Pericardium (tissue), 1 donor: ENCODE measurements around the genes FRMD5, SLC28A2 and BLOC1S6.

GRCh38 chr15:44194933-44195903 lies at the start of gene FRMD5:
FRMD5 (minus strand) TSS chr15:44195271.
- RRBS: 1% methylated on average over 29 of the region's 70 CpGs

DNA sequence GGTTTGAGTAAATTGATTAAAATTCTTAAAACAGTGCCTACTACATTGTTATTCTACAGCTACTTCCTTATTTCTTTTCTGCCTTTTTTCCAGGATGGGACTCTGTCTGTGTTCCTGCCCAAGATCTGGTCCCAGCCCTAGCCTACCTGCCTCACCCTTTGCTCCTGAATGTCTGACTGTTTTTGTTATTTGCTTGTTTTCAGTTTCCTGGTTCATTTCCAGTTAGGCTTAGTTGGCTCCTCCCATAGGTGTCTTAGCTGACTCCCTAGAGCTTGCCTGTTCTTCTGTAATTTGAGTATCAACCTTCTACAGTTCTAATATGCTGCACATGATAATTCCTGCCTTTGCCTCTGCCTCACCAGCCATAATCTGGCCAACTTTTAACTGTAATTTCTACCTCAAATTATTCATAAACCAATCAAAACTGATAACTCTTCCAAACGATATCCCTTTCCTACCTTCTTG lies 8.1 kb downstream of the GOLM2 start:
- RRBS: no CpG with 5 or more reads among the region's 1 CpG

DNA sequence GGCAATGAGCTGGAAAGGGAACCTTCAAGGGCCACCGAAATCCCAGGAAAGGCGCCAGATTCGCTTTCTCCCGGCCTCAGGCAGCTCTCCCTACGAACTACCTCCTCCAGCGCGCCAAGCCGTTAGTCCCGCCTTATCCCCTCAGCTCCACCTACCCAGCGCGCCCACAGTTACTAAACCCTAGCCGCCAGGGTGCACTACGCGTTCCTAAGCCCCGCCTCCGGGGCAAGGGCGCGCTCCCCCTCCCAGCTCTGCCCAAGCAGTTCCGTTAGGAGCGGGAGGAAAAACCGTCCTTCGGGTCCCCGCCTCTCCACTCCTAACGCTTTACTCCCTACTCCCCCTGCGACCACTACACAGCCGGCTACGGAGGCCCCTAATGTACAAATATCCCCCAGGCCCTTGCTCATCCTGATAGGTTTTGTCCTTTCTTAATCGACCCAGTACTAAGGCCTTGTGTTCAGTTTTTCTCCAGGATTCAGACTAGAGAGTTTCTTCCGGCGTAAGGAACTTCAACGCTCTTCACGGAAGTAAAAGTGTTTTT lies 405 bp upstream of the CTDSPL2 start:
- RRBS: 0% methylated on average over 1 of the region's 32 CpGs

DNA sequence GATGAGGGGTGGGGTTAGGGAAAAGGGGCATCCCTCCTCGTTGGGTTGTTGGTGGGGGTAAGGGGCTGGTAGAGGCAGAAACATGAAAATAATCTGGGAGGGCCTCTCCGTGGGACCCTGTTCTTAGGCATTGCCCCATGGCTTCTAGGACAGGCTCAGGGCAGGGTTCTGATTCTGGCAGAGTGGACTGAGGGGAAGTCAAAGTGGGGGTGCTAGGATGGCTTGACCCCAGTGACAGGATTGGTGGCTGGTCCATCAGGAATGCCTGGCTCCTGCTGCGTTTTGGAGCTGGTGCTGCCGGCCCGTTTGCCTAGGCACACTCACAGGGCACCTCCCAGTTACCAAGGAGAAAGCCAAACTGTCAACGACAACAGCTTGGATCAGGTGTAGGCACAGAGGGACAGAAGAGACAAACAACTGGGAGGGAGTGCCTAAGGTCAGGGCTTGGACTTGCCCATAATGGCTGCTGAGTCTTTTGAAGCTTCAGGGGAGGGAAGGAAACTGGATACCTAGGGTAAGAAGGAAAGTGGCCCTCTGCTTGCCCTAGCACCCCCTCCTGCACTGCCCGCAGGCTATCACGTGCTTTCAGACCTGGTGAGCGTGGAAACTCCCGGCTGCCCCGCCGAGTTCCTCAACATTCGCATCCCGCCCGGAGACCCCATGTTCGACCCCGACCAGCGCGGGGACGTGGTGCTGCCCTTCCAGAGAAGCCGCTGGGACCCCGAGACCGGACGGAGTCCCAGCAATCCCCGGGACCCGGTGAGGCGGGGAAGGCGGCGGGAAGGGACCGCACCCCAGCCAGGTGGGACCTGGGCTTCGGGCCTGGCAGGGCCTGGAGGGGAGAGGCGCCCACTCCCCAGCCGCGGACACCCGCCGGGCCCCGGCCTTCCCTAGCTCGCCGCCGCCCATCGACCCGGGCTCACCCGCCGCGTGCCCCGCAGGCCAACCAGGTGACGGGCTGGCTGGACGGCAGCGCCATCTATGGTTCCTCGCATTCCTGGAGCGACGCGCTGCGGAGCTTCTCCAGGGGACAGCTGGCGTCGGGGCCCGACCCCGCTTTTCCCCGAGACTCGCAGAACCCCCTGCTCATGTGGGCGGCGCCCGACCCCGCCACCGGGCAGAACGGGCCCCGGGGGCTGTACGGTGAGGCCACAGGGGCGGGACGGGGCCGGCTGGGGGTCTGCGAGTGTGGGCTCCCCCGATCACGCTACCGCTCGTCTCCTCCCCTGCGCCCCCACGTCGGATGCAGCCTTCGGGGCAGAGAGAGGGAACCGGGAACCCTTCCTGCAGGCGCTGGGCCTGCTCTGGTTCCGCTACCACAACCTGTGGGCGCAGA lies 5.2 kb downstream of the DUOX1 start:
- RRBS: 6% methylated on average over 5 of the region's 84 CpGs

DNA sequence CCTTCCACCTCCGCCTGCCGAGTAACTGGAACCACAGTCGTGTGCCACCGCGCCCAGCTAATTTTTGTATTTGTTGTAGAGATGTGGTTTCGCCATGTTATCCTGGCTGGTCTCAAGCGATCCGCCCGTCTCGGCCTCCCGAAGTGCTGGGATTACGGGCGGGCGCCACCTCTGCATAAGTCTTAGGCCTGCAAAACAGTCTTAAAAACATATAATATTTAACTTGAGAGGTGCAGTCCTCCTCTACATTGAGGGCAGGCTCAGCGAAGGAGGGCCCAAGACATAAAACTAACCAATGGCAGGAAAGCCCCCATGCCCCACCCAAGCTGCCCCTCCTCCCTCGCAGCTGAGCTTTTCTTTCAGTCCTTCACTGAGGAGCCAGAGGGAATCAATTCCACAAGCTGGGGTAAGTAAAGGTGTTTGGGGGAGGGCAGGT lies at the start of gene SLC28A2:
TSS of gene SLC28A2 (plus strand) at position 362 of the 436 bp plus-strand sequence.
- RRBS: no CpG with 5 or more reads among the region's 16 CpGs

DNA sequence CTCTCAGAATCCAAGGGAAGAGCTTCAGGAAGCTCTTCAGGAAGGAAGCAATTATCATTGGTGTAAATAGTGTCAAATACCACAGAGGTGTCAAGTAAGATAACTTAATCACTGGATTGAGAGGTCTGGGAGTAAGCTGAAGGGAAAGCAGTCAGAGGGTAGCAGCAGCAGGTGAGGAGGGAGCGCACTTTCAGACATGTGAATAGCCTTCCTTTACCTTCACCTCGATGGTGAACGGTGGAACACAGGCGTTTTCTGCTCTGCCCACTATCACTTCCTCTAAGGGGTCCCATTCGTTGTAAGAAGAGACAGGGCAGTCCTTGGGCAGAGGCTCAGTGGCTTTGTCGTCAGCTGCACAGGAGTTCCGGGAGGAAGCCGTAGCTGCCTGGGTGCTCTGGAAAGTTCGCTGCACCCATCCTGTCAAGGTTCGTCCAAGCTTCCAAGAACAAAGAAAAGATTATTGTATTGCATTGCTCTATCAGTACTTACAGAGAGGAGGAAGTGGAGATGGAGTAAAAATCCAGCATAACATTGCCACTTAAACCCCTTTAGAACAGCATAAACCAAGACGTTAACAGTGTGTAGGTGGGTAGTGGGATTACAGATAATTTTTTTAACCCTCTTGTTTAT lies 1.8 kb downstream of the GATM start:
- RRBS: no CpG with 5 or more reads among the region's 11 CpGs

DNA sequence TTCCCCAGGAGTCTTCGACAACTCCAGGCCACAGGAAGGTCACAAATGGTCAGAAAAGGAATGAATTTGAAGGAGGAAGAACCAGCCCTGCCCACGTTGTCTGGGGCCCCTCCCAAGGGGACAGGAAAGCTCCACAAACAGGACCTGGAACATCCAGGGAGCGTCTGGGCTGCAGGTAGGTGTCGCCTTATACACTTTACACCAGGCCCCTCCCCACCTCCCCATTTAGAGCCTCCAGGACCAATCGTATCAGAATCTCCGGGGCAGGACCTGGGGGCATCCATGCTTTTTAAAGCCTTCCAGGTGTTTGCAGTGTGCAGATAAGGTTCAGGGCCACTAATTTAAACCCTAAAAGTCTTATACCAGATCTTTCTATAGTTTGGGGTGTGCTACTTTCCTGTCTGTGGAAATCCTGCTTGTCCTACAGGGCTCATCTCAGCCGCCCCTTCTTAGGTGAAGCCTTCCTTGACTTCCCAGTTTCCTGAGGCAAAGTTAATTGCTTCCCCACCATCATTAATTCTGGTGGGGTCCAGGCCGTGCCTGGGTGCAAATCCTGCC lies 18.3 kb downstream of the C15orf48 start:
- RRBS: no CpG with 5 or more reads among the region's 8 CpGs

GRCh38 chr15:45456166-45457225 lies 26.1 kb downstream of the C15orf48 start:
- RRBS: no CpG with 5 or more reads among the region's 23 CpGs

DNA sequence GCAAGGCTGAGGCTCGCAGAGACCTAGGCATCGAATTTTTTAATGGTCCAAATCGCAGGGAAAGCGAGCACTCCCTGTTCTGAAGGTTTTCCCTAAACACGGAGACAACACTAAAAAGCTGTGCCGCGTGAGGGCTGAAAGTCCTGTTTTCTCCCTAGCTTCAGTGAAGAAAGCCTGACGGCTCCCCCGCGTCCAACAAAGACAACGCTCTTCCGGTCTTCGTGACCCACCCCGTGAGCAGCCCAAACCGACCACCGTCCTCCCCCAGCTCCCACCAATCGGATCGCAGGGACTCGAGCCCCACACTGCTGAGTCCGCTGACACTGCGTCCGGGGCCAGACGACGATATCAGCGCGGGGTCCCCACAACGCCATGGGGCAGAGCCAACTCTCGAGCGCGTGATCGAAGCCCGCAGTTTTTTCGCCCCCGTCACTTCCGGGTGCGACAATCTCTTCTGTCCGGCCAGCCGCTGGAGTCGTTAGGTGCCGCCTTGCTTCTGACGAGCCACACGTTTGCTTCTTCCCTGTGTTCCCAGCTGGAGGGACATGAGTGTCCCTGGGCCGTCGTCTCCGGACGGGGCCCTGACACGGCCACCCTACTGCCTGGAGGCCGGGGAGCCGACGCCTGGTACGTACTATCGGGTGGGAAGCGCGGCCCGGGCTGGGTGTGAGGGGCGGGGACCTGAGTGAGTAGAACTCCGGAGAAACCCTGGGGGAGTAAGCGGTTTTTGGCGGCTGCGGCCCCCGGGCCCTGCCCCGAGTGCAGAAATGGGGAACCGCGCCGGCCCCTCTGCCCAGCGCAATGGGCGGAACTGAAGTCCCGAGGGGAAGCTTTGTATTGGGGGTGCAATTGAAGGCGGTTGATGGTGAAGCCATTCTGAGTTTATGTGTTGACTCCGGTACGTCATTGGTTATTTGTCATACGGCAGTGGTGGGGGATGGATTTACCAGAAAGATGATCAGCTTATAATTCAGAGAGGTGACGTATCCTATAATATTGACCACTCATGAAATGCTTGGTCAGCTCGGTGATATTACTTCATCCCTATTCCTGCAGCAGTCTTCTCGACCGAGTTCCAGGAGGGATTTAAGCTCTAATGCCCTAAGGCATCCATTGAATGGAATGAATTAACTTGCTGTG lies at the start of gene BLOC1S6:
TSS of gene BLOC1S6 (plus strand) at position 481 of the 1,140 bp plus-strand sequence.
- RRBS: 2% methylated on average over 33 of the region's 76 CpGs

DNA sequence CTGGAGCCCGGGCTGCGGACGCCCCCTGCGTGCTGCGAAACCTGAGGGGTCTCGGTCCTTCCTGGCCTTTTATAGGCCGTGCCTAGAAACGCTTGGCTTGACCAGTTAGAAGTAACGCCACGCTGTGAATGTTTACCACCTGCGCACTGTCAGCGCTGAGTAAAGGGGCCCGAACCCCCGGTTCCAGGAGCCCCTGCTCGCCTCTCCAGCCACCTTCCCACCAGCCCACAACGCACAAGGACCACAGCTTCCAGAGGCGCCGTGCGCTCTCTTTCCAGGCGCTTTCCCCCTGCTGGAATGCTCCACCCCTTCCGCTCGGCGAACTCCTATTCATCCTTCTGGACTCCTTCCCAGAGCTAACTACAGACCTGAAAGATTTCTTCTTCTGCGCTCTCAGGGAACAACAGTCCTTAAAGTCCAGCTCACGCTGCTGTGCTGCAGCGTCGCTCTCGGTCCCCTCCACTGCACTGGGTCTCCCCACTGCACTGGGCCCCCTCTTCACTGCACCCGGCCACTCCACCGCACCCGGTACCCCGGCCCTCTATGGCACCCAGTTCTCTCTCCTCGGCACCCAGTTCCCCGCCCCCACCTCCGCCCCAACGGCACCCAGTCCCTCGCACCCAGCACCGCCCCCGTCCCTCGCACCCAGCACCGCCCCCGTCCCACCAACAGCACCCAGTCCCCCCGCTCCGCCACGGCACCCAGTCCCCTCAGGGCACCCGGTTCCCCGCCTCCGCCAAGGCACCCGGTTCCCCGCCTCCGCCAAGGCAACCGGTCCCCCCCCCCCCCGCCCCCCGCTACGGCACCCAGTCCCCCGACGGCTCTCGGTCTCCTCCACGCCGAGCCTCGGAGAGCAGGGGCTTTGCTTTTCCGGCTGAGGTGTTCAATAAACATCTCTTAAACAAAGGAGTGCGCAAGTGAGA lies 69.8 kb downstream of the SQOR start:
- RRBS: 2% methylated on average over 4 of the region's 63 CpGs

DNA sequence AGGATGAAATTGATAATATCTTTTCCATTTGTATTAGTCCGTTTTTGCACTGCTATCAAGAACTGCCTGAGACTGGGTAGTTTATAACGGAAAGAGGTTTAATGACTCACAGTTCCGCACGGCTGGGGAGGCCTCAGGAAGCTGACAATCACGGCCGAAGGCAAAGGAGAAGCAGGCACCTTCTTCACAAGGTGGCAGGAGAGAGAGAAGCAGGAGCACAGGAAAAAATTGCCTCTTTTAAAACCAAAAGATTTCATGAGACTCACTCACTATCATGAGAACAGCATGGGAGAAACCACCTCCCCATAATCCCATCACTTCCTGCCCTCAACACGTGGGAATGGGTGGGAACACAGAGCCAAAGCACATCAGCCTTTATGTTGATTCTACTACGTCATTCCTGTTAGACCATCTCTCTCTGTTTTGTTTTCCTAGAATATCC lies 650.9 kb upstream of the SEMA6D start:
- RRBS: no CpG with 5 or more reads among the region's 8 CpGs

DNA sequence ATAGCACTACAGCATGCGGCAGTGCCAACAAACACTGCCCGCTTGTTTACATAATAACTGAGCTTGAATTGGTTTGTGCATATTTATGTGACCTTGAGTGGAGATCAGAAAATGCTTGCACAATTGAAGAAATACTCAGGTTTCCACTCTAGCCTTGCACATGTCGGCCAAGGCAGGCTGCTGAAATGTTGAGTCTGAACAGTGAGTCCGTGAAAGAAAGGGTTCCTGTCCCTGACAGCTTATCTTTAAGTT lies 385.2 kb upstream of the SEMA6D start:
- RRBS: no CpG with 5 or more reads among the region's 4 CpGs

DNA sequence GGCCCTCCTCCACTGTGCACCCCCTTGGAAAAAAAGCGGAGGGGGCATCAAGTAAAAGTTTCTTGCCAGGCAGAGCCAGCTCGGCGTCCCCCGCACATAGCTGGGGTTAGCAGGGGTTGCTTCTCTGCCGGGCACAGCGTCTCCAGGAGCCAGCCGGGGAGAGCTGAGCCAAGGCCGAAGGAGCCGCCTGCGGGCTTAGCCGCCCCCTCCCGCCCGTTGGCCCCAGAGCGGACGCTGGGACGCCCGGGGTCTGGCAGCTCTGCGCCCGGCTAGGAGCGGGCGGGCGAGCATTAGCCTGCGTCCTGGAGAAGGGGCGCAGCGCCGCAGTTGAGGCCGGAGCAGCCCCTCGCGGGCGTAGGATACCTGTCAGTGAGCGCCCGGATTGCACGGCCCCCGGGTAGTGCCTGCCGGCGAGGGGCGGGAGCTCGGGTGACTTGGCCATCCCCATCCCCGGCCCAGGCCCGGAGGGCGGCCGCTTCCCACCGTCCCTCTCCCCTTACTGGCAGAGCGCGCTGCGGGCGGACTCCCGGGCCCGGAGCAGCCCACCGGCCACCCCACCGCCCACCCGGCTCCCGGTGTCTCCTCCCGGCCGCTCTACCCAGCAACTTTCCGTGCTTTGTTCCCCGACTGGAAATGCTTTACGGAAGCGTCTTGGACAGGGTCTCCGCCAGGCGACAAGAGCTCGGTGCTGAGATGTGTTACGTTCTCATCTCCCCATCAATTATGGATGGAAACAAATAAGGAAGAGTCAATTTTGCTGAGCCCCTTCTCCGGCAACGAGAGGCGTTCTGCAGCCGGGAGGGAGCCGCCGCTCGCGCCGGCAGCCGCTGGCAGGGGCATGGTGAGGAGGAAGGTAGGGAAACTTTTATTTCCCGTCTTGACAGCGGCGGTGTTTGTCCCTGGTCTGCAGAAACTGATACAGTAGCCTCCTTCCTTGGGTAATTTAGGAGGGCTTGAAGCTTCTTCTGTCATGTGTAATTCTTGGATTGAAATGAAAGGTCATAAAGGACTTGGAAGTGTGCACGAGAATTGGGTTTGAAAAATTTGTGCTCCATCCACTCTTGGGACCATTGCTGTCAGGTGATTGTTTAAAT lies 1.1 kb downstream of the SEMA6D start:
- RRBS: 3% methylated on average over 37 of the region's 77 CpGs

DNA sequence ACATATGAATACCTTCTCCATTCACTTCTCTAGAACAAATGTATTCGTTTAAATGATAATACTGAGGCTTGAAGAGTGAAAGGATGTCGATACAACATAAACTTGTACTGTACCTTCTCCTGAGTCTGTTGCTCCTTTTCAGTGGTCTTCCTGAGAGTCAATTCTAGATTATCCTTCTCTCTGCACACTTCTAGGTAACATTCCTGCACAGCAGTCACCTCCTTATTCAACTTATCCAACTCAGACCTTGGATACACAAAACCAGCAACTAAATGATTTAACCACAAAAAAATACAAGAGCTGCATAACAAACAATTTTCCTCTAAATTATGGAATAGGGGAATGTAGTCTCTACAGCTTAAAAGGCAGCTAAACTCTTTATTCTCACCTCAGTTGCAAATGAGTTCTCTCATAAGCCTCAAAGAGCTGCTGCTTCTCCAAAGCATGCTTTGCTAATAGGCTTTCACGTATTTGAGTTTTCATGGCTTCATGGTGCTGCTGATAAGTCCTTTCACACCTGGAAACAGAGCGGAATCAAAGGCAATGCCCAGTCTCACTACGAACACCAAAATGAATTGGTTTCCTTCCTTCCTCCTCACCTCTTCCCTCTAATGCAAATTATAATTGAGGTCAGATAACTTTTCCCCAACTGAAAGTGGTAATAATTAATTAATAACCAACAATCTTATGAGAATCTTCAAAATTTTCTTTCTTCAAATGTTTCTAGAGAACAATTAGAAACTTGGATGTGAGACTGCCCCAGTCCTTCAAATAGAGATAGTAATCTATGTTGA lies 43.7 kb downstream of the CEP152 start:
- RRBS: no CpG with 5 or more reads among the region's 5 CpGs

- RRBS: no CpG with 5 or more reads among the region's 4 CpGs
These were observed 337 bp upstream of the SHC4 start for GRCh38 chr15:48964104-48964408.

- RRBS: no CpG with 5 or more reads among the region's 3 CpGs
These were observed 21.3 kb upstream of the SHC4 start for GRCh38 chr15:48985083-48985417.

DNA sequence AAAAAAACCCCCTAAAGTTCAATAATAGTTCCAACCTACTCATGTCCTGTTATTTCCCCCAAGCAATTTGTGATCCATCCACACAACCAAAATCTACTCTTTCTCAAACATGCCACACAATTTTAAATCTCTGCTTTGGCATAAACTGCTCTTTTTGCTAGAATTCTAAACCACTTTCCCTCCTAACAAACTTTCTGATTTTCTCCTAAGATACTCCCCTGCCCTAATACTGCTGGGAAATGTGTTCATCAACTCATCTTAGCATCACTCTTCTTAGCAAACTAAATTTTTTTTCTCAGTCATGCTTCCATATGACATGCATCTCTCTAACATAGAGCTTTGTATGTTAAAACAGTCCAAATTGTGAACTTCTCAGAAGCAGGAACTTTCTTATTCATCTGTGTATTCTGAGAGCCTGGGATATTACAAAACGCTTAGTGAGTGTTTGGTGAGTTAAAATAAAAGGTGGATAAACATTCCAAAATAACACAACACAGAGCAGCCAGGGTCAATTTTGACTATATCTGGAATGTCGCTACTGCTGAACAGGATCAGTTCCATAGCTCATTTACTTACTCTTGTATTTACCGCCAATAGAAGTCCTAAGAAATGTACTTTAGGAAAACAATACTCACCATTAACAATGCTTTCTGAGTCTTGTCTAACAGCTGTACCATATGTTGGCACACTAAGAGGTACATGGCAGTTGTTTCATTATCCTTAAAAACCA lies 6.1 kb downstream of the COPS2 start:
- RRBS: no CpG with 5 or more reads among the region's 3 CpGs

DNA sequence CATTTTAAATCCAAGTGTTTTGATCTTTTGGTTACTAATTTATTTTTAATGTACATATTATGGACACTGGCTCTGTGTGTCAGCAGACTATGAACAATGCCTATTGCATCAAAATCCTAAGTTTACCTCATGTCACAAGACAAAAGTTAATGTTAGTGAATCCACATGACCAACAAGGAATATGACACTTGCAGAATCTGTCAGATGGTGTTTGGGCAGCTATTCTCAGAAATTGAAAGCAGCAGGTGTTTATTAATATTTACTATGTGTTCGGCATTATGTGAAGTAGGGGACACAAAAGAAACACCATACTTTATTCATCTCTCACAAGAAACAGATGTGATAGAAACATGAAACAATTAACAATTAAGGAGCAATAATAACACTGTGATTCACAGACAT lies 109.8 kb downstream of the GALK2 start:
- RRBS: no CpG with 5 or more reads among the region's 1 CpG

DNA sequence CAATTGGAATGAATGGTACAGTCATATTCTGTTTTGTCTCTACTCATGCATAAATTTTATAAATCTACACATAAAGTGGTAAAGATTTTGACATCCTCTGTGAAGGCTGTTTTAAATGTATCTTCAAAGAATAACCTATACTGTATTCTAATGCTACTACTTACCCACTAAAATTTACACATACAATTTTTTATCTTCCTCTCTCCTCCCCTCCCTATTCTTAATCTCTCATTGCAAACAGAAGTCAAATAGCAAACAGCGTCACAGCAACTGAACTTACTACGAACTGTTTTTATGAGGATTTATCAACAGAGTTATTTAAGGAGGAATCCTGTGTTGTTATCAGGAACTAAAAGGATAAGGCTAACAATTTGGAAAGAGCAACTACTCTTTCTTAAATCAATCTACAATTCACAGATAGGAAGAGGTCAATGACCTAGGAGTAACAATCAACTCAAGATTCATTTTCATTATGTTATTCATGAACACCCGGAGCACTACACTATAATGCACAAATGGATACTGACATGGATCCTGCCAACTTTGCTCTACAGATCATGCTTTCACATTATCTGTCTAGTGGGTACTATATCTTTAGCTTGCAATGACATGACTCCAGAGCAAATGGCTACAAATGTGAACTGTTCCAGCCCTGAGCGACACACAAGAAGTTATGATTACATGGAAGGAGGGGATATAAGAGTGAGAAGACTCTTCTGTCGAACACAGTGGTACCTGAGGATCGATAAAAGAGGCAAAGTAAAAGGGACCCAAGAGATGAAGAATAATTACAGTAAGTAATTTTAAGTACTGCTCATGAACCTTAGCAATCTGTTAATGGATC lies 971 bp downstream of the FGF7 start:
- RRBS: no CpG with 5 or more reads among the region's 6 CpGs

DNA sequence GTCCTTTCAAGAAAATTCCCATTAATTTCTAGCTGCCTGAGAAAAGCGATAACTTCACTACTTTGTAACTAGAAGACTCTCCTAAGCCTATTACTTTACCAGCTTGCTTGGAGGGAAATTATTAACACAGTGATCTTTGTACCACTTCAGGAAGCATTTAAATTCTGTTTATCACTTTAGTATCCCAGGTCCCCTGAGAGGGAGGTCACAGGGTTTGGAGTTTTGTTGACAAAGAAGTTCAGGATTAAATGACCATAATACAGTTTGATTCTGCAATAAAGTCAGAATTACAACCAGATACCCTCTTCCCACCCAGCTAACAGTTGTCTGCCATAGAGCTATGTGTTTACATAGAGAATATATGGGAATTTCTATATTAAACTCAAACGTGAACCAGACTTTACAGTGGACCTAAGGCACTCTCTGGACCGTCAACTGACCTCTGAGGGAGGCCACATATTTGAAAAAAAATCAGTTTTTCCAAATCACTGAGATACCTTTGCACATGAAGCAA lies 3.0 kb downstream of the SLC27A2 start:
- RRBS: no CpG with 5 or more reads among the region's 3 CpGs